ENCODE measurements around the gene NOXO1.

- PRO-cap, result no peak
CAGE:
- cytosol, long polyA minus RNA, result no peak
- cytosol, long polyA plus RNA, result no peak
- long polyA plus RNA, result no peak
- nucleus, long polyA minus RNA, result no peak
- nucleus, long polyA plus RNA, result no peak
These were observed 2.7 kb downstream of the HAGH start for GRCh38 chr16:1823858-1824388.

DNA sequence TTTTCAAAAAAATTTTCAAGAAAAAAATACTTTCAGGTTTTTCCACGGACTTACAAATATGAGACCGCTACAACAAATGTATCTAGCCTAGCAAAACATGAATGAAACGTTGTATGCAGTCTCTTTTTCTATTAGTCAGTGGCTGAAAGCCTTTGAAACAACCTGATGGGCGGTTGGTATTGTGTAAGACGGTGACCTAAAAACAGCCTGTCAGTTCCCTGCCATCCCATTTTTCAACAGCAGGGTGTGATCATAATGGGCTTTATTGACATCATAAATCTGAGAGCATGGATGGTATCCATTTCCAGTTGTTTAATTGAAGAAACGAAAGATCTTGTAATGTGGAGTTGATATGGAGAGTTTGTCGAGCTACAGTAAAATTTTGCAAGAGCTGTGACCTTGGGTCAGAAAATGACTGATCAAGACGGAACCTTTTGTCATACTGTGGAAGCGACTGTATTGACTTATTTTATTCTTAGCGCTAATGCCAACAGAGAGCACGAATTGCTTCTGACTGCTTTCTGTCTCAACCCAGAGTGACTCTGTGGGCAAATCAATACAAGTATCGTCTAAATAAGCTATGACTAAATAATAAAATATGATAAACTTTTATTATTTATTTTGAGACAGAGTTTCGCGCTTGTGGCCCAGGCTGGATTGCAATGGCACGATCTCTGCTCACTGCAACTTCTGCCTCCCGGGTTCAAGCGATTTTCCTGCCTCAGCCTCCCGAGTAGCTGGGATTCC is 12.3 kb upstream of the MEIOB start:
- PRO-cap, result no peak
CAGE:
- cytosol, long polyA minus RNA, result no peak
- cytosol, long polyA plus RNA, result no peak
- long polyA plus RNA, result no peak
- nucleus, long polyA minus RNA, result no peak
- nucleus, long polyA plus RNA, result no peak

DNA sequence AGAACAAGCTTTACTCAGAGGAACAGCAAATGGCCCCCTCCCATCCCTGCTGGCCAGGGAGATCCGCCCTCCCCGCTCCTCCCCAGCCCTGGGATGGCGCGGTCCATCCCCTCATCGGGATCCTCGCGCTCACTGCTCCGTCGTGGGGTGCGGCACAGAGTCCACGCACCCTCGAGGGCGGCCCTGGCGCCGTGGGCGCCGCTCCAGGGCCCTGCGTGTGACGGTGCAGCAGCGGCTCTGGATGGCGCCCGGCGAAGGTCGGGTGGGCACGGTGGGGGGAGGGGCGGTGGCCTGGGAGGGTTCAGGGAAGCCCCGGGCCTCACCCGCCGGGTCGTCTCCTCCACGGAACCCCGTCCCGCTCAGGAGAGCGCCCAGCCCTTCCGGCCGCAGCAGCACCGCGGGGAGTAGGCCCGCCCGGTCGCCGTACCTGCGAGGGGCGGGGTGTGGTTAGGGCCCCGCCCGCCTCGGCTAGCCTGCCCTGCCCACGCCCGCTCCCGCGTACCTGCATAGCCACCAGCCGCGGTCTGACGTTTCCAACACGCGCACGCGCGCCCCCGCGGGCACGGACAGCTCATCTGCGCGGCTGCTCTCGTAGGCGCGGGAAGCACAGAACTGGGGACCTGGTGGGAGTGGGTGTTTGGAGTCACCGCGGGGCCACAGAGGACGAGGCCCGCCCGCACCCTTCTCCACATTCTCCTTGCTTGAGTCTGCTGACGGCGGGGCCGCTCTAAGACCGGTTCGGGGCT is 2.2 kb downstream of the NOXO1 start:
- PRO-cap, result no peak
CAGE:
- cytosol, long polyA minus RNA, result no peak
- cytosol, long polyA plus RNA, result no peak
- long polyA plus RNA, result no peak
- nucleus, long polyA minus RNA, result no peak
- nucleus, long polyA plus RNA, result no peak

- PRO-cap, result no peak
CAGE:
- cytosol, long polyA minus RNA, result no peak
- cytosol, long polyA plus RNA, result no peak
- long polyA plus RNA, result no peak
- nucleus, long polyA minus RNA, result no peak
- nucleus, long polyA plus RNA, result no peak
These were observed at the start of gene NOXO1 for GRCh38 chr16:1981087-1981796. TSS of gene NOXO1 (minus strand) at chr16:1981469.

DNA sequence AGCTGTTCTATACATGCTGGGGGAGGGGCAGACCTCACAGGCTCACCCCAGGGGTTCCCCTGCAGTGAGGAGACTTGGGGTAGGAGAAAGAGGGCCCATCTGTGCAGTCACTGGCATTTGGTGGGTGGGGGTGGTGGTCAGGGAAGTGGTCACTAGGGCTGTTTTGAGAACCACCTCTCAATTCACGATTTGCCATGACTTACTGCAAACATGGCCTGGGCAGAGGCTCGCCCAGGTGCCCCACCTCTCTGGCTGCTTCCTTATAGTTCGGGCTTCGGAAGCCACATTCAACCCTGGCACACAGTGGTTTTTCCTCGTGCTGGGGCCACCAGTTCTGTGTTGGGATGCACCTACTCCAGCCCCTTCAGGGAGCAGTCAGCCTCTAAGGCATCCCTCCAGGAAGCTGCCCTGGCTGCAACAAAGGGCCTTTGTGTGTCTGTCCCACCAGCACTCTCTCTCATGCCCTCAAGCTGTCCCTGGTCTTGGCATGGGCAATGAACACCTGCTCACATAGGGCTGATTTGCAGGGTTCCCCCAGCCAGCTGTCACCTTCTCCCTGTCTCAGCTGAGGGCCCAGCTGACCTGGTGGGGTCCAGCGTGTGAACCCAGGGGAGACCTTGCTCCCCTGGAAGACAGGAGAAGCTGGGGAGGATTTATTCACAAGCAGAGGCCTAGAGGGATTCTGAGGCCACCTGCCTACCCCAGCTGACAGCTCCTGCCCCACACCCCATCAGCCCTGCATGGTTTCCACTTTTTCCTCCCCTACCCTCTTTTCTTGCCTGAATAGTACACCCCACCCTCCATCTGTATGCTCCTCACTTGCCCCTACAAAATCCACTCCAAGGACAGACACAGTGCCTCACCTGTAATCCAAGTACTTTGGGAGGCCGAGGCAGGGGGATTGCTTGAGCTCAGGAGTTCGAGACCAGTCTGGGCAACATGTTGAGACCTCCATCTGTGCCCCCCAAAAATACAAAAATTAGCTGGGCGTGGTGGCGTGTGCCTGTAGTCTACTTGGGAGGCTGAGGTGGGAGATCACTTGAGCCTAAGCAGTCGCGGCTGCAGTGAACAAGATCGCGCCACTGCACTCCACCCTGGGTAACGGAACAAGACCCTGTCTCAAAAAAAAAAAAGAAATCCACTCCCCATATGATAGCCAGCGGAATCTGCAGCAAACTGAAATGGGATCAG is 923 bp upstream of the NOXO1 start:
- PRO-cap, result no peak
CAGE:
- cytosol, long polyA minus RNA, result no peak
- cytosol, long polyA plus RNA, result no peak
- long polyA plus RNA, result no peak
- nucleus, long polyA minus RNA, result no peak
- nucleus, long polyA plus RNA, result no peak

DNA sequence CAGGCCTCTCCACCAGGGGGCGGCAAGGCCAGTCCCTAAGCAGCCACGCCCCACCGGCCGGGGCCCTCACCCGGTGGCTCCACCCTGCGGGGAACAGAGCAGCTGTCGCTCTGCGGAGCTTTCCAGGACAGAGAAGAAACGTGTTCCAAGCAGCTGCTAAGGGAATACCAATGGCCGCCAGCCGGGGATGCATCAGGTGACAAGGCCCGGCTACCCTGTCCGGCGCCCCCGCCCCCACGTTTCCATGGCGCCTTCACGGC is 14.1 kb downstream of the SYNGR3 start:
- PRO-cap, result no peak
CAGE:
- cytosol, long polyA minus RNA, result no peak
- cytosol, long polyA plus RNA, result no peak
- long polyA plus RNA, result no peak
- nucleus, long polyA minus RNA, result no peak
- nucleus, long polyA plus RNA, result no peak

- PRO-cap, result no peak
CAGE:
- cytosol, long polyA minus RNA, result no peak
- cytosol, long polyA plus RNA, result no peak
- long polyA plus RNA, result no peak
- nucleus, long polyA minus RNA, result no peak
- nucleus, long polyA plus RNA, result no peak
These were observed 8.2 kb downstream of the NTHL1 start for GRCh38 chr16:2039210-2039998.

DNA sequence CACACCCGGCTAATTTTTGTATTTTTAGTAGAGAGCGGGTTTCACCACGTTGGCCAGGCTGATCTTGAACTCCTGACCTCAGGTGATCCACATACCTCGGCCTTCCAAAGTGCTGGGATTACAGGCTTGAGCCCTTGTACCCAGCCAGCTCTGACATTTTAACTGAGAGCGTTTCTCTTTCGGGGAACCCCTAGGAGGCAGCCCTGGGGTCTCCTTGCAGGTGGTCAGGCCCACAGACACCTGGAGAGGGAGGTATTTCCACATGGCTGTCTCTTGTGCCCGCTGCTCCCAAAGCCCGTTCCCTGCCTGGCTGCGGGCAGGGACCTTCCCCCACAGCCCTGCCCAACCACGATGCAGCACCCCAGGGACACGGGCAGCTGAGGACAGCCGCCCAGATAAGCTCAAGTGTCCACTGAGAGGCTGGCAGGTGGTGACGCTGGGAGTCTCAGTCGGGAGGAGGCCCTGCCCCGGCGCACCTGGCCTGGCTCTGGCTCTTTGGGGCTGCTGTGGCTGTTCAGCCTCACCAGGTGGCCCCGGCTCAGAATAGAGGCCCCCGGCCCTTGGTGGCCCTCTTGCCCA is 5.6 kb downstream of the NTHL1 start:
- PRO-cap, result no peak
CAGE:
- cytosol, long polyA minus RNA, result no peak
- cytosol, long polyA plus RNA, result no peak
- long polyA plus RNA, result no peak
- nucleus, long polyA minus RNA, result no peak
- nucleus, long polyA plus RNA, result no peak

- PRO-cap, result no peak
CAGE:
- cytosol, long polyA minus RNA, result no peak
- cytosol, long polyA plus RNA, result no peak
- long polyA plus RNA, result no peak
- nucleus, long polyA minus RNA, result no peak
- nucleus, long polyA plus RNA, result no peak
These were observed 9.3 kb downstream of the TSC2 start for GRCh38 chr16:2057076-2057579.

GRCh38 chr16:2087904-2088867 is 40.4 kb downstream of the TSC2 start:
- PRO-cap, result no peak
CAGE:
- cytosol, long polyA minus RNA, result no peak
- cytosol, long polyA plus RNA, result no peak
- long polyA plus RNA, result no peak
- nucleus, long polyA minus RNA, result no peak
- nucleus, long polyA plus RNA, result no peak

GRCh38 chr16:2150692-2151622 is 2.5 kb downstream of the RAB26 start:
- PRO-cap, result no peak
CAGE:
- cytosol, long polyA minus RNA, result no peak
- cytosol, long polyA plus RNA, result no peak
- long polyA plus RNA, result no peak
- nucleus, long polyA minus RNA, result no peak
- nucleus, long polyA plus RNA, result no peak

DNA sequence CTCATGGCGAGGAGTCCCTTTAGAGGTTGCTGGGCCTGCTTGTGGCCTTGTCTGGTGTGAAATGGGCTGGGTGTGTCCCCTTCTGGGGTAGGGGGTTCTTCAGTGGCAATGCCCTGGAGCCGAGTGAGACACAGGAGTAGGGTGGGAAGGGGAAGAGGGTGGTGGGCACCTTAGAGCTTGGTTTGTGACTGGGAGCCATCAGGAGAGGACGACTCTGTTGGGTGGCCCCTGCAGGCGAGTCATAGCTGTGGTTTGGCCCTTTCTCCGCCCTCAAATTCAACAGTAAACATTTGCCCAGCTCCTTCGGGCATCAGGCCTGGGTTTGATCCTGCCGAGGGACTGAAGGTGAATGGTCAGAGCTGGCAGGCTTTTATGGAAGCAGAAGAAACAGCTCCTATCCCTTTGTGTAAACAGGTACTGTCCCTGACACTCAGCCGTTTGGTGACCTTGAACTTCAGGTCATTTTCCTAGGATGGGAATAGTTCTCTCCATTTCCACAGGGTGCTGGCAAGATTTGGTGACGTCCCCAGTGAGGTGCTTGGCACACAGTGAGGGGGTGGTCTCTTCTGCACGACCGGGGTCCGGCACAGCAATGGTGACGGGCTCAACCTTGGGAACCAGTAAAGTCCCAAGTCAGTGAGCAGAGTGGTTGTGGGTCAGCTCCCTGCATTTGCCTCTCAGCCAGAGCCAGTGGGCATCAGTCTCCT is 3.0 kb downstream of the E4F1 start:
- PRO-cap, result no peak
CAGE:
- cytosol, long polyA minus RNA, result no peak
- cytosol, long polyA plus RNA, result no peak
- long polyA plus RNA, result no peak
- nucleus, long polyA minus RNA, result no peak
- nucleus, long polyA plus RNA, result no peak

DNA sequence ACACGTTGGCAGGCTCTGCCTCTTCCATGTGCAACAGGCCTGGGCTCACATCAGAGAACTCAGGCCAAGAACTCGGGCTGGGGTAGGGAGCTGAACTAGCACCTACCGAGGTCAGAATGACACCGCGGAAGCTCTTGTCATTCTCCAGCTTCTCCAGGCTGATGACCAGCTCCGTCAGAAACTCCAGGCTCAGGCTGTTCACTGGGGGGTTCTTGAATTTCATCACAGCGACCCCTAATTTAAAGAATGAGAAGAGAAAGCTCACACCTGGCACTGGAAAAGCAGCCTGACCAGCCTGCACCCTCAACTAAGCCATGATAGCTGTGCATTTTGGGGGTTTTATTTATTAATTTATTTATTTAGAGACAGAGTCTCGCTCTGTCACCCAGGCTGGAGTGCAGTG is 4.6 kb downstream of the ECI1 start:
- PRO-cap, result no peak
CAGE:
- cytosol, long polyA minus RNA, result no peak
- cytosol, long polyA plus RNA, result no peak
- long polyA plus RNA, result no peak
- nucleus, long polyA minus RNA, result no peak
- nucleus, long polyA plus RNA, result no peak

- PRO-cap, result no peak
CAGE:
- cytosol, long polyA minus RNA, result no peak
- cytosol, long polyA plus RNA, result no peak
- long polyA plus RNA, result no peak
- nucleus, long polyA minus RNA, result no peak
- nucleus, long polyA plus RNA, result no peak
These were observed 9.0 kb downstream of the ABCA3 start for GRCh38 chr16:2331360-2332112.

- PRO-cap, result no peak
CAGE:
- cytosol, long polyA minus RNA, result no peak
- cytosol, long polyA plus RNA, result no peak
- long polyA plus RNA, result no peak
- nucleus, long polyA minus RNA, result no peak
- nucleus, long polyA plus RNA, result no peak
These were observed 1.1 kb upstream of the TEDC2 start for GRCh38 chr16:2458506-2459431.

DNA sequence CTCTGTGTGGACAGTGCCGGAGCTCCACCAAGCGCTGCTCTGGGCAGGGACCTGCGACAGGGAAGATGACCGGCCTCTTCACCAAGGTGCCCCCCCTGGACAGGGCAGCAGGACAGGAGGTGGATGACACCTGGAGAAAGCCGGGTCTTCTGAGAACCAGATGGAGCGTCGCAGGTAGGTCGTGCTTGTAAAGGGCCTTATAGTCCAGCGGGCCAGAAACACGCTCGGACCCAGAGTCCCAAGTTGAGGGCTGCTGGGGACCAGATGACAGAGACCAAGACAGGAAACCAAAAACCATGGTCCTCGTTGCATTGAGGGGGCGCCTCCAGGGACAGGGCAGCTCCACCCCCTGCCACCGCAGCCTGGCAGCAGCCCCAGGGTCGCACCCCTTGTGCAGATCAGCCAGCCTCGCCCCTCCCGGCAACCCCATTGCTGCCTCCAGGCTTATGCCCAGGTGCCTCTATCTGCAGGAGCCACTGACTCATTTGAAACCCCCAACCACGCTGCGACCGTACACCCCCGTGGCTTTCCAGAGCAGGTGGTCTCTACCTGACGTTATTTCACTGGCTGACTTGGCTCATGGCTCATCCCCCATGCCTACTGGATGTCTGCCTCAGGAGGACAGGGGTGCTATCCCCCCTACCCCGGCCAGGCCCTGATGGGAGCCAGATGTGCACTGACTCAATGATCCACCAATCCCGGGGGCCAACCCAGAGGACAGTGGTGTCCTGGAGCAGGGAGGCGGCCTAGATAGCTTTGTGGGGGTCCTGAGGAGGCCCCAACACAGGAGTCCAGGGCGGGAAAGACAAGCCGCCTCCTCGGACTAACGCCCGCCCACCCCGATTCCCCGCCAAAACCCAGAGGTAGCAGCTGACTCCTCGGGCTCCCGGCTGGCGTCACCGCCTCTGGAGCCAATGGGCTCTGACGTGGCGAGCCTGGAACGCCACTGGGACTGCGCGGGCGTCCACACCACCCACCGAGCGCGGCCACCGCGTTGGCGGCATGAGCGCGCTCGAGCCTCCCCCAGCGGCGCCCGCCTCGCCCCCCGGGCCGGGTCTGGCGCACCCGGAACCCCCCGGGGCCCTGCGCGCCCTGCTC is 3.9 kb upstream of the NTN3 start:
- PRO-cap, result bidirectional peak, plus-strand start at position 946 of the sequence, minus-strand start at position 846 of the sequence
CAGE:
- cytosol, long polyA minus RNA, result no peak
- cytosol, long polyA plus RNA, result no peak
- long polyA plus RNA, result no peak
- nucleus, long polyA minus RNA, result no peak
- nucleus, long polyA plus RNA, result no peak

GRCh38 chr16:2674492-2674981 is 7.8 kb upstream of the KCTD5 start:
- PRO-cap, result no peak
CAGE:
- cytosol, long polyA minus RNA, result no peak
- cytosol, long polyA plus RNA, result no peak
- long polyA plus RNA, result no peak
- nucleus, long polyA minus RNA, result no peak
- nucleus, long polyA plus RNA, result no peak

DNA sequence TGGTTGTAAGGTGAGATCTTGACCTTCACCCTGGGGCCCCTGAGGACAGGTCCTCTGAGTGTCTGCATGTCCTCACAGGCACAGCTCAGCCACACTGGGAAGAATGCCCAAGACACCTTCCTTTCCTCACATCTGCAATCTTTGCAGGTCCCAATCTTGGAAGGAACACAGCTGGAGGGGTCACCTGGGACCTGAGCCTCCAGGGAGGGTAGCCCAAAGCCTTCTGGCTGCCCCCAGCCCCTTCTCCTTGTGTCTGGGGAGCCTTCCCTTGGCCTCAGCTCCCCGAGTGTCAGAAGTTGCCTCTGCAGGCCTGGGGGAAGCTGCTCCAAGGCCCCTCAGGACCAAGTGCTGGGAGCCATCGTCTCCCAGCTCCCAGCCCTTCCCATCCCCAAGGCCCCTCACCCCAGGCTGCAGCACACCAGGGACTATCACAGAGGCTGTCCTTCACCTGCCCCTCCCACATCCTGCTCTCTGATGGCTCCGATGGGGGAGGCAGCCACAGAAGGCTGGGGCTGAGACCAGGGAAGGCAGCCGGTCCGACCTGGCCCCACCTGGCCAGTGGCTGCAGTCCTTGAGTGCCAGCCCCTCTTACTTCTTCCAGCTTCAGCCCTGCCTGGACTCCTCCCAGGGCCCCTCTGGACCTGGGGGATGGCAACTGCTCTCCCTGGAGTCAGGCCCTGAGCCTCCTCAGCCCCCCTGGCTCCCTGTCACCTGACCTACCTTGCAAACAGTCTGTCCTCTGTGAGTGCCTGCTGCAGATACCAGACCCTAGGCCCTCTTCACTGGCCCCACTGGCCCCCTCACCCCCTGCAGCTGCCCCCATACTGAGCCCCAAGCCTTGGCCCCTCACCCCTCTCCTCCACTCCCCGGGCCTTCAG is 12.9 kb upstream of the SRRM2 start:
- PRO-cap, result no peak
CAGE:
- cytosol, long polyA minus RNA, result no peak
- cytosol, long polyA plus RNA, result no peak
- long polyA plus RNA, result no peak
- nucleus, long polyA minus RNA, result no peak
- nucleus, long polyA plus RNA, result no peak

DNA sequence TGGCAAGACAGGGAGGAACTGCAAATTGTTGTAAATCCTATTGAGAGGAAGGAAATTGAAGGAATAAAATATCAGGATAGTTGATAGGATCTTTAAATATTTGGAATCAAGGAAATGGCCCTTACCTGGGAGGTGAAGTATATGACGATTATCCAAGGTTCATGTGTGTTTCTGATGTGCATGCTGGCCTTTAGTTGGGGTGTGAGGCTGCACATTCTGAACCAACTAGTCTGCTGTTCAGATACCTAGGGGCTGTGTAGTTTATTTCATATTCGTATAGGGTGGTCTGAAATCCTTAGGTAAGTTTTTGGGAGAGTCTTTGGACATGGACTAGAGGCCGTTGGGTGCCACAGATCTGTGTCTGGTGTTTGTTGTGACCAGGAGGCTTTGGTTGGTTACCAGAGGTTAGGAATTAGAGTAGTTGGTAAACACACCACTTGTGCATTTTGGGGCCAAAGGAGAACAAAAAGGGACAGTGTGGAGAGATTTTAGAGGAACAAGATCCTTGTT is 3.1 kb downstream of the SRRM2 start:
- PRO-cap, result no peak
CAGE:
- cytosol, long polyA minus RNA, result no peak
- cytosol, long polyA plus RNA, result no peak
- long polyA plus RNA, result no peak
- nucleus, long polyA minus RNA, result no peak
- nucleus, long polyA plus RNA, result no peak

GRCh38 chr16:2757723-2758387 is 5.4 kb downstream of the SRRM2 start:
- PRO-cap, result no peak
CAGE:
- cytosol, long polyA minus RNA, result no peak
- cytosol, long polyA plus RNA, result no peak
- long polyA plus RNA, result no peak
- nucleus, long polyA minus RNA, result no peak
- nucleus, long polyA plus RNA, result no peak

All from endothelial cell of umbilical vein (primary cell).